Ascending aorta (tissue), 1 donor: ENCODE measurements around the gene ARL5B.

DNA sequence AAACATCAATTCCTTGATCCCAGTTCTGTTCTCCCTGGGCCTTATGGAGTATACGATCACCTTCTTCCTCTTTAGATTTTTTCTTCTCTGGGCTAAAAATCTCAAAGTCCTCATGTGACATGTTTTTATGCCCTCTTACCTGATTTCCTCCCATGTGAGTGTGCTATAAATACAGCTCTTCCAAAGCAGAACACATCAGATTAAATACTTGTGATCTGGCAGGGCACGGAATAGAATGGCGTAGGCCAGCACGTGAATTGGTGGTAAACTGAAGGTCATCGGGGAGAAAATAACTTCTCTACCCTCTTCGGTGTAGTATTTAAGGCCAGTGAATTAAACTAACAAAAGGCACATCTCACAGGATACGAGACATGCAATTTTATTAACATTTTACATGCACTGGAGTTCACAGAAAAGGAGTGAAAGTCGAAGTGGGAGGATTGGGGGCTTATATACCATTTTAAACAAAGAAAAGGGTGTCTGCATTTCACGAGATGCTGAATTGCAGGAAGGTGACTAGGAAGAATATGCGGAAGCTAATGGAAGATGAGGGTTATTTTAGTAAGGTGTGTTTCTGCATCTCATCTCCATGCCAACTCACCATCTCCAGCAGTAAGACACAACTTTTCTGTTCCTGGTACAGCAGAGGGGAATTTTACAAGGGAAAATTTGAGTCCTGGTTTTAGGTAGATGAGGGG is 212.5 kb downstream of the NSUN6 start:
- PRO-cap, result no peak

- PRO-cap, result no peak
Observed at GRCh38 chr10:18563735-18564758, 87.3 kb downstream of the NSUN6 start.

DNA sequence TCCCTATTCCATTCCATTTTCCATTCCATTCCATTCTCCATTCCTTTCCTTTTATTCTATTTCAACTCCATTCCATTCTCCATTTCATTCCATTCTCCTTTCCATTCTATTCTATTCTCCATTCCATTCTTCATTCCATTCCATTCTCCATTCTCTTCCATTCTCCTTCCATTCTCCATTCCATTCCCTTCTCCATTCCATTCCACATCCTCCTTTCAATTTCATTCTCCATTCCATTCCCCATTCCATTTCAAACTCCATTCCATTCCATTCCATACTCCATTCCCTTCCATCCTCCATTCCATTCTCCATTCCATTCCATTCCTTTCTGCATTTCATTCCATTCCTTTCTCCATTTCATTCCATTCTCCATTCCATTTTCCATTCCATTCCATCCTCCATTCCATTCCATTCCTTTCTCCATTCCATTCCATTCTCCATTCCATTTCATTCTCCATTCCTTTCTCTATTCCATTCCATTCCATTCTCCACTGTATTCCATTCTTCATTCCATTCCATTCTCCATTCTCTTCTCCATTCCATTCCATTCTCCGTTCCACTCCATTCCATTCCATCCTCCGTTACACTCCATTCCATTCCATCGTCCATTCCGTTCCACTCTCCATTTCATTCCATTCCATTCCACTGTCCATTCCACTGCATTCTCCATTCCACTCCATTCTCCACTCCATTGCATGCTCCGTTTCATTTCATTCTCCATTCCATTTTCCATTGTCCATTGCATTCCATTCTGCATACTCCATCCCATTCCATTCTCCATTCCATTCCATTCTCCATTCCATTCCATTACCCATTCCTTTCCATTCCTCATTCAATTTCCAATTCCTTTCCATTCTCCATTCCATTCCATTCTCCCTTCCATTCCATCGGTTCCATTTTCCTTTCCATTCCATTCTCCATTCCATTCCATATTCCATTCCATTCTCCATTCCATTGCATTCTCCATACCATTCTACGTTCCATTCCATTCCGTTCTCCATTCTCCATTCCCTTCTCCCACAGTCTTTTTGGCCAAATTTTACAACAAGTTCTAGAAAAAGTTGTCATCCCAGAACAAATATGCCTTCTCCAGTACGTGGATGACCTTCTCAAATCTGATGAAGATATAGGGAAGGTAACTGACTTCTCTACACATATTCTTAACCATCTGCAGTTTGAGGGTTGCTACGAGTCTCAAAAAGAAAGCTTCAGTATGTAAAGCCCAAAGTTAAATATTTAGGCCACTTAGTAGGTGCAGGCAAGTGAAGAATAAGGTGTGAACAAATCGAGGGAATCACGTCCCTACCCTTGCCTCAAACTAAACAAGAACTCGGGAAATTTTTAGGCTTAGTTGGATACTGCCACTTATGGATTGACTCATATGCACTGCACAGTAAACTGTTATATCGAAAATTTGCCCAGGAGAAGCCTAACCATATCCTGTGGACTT is 78.3 kb downstream of the NSUN6 start:
- PRO-cap, result no peak

GRCh38 chr10:18627225-18628280 is 23.8 kb downstream of the NSUN6 start:
- PRO-cap, result no peak

- PRO-cap, result bidirectional peak, plus-strand start at chr10:18659388, minus-strand start at chr10:18659134
Observed at GRCh38 chr10:18658780-18659880, at the start of gene ARL5B. ARL5B (plus strand) TSS chr10:18659431.

DNA sequence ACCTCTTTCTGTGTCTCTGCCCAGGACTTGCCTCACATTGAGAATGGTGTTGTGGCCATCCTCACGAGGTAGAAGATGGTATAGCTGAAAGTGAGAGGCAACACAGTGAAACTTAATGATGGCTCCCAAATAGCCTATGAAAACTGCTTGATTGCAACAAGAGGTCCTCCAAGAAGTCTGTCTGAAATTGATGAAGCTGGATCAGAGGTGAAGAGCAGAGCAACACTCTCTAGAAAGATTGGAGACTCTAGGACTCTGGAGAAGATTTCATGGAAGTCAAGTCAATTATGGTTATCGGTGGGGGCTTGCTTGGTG is 78.2 kb downstream of the ARL5B start:
- PRO-cap, result no peak

DNA sequence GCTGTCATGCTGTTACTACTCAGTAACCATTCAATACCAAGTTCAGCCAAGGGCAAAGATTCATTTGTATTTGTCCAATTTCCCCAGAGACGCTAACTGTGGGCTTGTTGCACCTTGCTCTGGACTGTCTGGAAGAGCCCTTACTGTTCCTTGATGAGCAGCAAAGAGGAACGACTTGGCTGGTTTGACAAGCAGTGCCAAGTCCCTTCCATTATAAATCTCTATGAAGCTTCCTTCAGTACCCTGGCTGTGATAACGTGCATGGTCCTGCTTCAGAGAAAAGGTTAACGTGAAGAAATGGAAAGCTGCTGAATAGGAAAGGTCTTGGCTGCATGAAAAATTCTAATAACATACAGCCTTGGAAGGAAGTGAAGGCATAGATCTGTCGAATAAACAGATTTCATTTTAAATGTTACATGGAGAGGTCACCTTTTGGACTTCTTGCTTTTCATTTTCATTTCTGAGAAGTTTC is 2.0 kb downstream of the MALRD1 start:
- PRO-cap, result no peak

DNA sequence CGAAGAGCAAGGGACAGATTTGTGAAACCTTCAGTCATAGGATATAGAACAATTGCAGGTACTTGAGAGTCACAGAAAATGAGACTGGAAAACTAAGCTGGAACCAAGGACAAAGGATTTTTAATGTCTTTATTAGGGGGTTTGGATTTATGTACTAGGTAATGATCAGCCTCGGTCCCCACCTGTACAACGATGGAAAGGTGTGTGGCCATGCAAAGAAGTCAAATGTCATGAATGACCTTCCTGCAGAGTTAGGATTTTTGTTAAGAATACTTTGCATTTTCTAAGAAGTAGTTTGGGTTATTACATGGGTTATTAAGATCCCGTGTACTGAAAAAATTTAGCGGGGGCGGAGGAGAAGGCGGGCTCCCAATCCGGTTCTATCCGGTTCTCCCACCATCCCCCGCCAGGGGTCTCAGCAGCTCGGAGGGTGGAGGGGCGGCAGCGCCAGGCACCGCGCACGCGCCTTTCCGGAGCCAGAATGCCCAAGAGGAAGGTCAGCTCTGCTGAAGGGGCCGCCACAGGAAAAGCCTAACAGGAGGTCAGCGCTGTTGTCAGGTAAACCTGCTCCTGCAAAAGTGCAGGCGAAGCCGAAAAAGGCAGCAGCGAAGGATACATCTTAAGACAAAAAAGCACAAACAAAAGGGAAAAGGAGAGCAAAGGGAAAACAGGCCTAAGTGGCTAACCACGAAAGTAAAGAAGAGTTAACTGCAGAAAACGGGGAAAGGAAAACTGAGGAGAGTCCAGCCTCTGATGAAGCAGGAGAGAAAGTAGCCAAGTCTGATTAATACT is 327.4 kb upstream of the PLXDC2 start:
- PRO-cap, result no peak

- PRO-cap, result unidirectional peak, minus-strand start at chr10:19629717
Observed at GRCh38 chr10:19629590-19630026, 186.6 kb upstream of the PLXDC2 start.

DNA sequence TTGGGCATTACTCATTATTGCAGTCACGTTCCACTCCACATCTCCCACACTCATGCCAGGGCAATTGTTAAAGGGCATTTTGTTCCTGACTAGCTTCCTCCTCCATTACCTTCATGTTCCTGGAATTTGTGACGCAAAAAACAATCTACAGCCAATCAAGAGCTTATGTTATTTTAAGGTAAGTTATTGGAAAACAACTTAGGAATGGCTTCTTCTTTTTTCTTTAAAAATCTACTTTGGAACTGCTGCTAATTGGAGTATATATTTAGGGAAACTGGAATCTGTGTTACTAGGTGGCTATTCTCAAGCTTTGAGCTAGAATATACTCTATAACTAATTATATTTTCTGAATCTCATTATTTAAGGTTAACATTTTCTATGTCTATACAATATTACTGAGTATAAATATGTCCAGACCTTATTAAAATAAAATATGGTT is 48.1 kb upstream of the PLXDC2 start:
- PRO-cap, result no peak

DNA sequence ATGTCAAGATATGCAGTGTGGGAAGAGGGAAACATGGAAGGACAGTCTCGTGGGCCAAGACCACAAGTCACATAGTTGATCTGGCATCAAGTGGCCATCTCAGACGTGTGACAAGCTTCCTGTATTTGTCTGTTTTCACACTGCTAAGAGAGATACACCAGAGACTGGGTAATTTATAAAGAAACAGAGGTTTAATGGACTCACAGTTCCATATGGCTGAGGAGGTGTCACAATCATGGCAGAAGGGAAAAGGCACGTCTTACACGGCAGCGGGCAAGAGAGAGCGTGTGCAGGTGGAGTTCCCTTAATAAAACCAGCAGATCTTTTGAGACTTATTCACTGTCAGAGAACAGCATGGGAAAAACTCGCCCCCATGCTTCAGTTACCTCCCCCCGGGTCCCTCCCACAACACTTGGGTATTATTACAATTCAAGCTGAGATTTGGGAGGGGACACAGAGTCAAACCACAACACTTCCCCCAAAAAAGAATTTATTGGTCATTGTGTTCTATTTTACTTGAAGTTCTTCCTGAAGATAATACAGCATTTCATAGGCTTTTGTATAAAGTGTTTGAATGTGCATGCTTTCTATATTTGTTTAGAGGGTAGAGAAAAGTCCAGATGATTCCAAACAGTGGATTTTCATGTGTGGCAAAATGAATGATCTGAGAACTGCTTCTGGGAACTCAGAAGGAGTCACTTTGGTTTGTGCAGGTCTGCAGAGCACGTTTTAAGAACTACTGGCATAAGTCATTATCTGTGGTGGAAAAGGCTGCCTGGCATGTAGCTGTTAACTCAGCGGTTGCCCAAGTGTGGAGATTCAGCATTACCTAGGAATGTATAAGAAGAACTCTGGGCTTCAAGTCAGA is 30.7 kb downstream of the PLXDC2 start:
- PRO-cap, result no peak

- PRO-cap, result no peak
Observed at GRCh38 chr10:19920205-19920652, 104.0 kb downstream of the PLXDC2 start.

- PRO-cap, result no peak
Observed at GRCh38 chr10:20114230-20114754, 298.1 kb downstream of the PLXDC2 start.

DNA sequence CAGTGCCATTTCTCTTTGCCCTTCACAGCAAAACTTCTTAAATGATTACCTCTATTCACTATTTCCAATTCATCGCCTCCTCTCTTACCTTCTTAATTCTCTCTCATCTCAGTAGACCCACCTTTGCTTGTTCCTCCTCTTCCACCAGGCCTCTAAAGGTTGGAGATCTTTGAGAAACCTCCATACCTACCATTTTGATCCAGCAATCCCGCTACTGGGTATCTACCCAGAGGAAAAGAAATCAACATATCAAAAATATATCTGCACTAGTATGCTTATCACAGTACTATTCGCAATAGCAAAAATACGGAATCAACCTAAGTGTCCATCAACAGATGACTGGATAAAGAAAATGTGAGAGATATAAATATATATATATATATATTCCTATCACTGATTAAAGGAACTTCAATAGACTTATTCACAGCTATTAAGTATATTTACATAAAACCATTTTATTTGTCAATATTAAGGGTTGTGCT is 31.8 kb upstream of the NEBL start:
- PRO-cap, result no peak

GRCh38 chr10:21100061-21100776 is 203.1 kb upstream of the NEBL start:
- PRO-cap, result no peak

- PRO-cap, result no peak
Observed at GRCh38 chr10:21212160-21212798, 313.2 kb downstream of the SKIDA1 start.

- PRO-cap, result no peak
Observed at GRCh38 chr10:21293517-21294154, 231.8 kb downstream of the SKIDA1 start.

DNA sequence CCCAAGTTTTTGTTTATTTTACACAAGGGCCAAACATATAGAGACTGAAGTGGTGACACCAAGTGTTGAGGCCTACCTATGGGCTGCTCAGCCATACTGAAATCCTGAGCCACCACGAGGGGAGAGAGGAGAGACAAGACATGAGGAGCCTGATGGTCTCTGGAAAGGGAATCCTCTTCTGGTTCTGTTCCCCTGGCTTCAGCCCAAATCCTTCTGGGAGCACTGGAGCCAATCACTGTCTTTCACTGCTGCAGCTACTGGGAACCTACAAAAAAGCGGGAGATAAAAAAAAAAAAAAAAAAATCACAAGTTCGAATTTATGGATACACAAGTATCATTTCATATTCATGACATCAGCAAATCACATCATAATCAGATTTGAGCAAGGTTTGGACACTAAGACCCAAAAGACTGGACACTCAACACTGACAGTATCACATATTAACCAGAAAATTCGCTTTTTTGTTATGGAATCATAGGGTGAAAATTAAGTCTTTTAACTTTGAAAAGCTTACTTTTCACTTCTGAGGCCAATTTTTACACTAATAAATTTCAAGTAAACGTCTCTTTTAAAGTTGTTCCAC is 1.8 kb downstream of the SKIDA1 start:
- PRO-cap, result no peak

DNA sequence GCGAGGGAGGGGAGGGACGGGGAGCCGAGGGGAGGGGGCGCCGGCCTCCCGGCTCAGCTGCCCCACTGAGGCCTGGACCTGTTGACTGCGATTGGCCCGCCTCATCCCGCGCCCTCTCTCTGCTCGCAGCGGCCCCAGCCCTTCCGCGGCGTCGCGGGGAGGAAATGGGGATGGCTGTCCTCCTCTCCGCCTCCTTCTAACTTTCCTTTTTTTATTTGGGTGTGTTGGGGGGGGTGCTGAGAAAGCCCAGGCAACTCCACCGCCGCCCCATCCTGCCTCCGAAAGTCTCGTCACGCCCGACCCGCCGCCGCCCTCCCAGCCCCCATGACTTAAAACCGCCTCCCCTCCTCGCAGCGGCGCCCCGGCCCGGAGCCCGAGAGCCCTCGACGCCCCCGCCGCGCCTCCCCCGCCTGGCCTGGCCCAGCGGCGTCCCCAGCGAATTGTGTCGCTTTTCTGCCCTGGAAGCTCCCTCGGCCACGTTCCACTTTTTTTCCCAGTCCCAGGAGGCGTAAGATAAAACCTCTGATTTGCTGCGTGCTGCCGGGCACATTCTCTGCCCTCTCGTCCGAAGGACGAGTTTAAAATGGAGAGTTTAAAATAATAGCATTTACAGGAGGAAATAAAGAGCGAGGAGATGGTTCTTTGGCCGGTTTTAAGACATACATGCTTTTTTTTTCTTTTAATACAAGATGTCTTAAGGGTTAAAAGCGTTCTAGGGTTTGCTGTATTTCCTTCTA is 899 bp upstream of the SKIDA1 start:
- PRO-cap, result unidirectional peak, plus-strand start at position 146 of the sequence; bidirectional peak, plus-strand start at position 359 of the sequence, minus-strand start at position 198 of the sequence

DNA sequence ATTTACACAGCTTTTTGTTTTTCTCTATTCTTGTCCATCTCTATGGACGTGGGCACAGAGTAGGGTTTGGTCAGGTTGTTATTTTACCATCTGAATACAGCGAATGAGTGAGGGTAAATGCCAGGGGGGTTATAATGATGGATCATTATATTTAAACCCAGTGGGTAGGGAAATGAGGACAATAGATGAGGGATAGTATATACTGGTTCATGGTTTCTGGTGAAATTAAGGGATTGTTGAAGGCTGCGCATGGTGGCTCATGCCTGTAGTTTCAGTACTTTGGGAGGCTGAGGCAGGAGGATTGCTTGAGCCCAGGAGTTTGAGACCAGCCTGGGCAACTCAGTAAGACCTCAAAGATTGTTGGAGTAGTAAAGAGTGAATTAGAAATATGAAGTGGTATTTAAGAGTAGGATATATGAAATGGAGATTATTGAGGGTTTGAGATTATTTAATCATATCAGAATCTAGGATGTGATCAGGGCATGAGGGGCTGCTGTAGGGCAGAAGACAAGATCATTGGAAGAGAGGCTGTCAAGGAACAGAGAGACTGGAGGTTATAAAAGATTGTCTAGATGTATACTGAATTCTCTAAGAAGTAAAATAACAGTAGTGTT is 120.7 kb downstream of the MLLT10 start:
- PRO-cap, result no peak